Mammary epithelial cell (primary cell): ENCODE data around the gene PPP1R10.

DNA sequence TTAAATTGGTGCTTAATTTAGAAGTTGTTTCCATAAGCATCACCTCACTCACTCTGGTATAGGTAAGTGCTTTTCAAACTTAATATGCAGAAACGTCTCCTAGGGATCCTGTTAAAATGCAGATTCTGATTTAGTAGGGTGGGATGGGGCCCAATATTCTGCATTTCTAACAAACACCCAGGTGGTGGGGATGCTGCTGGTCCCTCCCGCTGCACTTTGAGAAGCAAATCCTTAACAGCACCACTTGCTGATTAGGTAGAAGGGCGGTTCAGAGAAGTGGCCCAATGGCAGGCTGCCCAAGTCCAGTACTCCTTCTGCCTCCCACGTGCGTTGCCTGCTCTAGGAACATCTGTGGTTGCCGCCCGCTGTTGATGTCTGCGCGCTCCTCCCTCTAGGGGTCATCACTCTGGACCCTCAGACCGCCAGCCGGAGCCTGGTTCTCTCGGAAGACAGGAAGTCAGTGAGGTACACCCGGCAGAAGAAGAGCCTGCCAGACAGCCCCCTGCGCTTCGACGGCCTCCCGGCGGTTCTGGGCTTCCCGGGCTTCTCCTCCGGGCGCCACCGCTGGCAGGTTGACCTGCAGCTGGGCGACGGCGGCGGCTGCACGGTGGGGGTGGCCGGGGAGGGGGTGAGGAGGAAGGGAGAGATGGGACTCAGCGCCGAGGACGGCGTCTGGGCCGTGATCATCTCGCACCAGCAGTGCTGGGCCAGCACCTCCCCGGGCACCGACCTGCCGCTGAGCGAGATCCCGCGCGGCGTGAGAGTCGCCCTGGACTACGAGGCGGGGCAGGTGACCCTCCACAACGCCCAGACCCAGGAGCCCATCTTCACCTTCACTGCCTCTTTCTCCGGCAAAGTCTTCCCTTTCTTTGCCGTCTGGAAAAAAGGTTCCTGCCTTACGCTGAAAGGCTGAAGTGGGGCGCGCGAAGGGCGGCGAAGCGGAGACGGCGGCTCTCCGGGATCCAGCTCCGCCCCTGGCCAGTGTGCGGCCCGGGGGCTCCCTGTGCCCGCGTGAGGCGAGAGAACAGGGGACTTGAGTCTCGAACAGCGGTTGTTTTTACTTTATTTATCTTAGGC, 8.4 kb downstream of the TRIM15 start:
- CAGE, long polyA plus RNA: no peak
- RRBS: 28% methylated on average over 27 of the region's 66 CpGs

GRCh38 chr6:30192485-30193079, 20.6 kb downstream of the TRIM26 start:
- CAGE, long polyA plus RNA: no peak
- RRBS: no CpG with 5 or more reads among the region's 2 CpGs

GRCh38 chr6:30195354-30196023, 17.7 kb downstream of the TRIM26 start:
- CAGE, long polyA plus RNA: no peak
- RRBS: no CpG with 5 or more reads among the region's 3 CpGs

DNA sequence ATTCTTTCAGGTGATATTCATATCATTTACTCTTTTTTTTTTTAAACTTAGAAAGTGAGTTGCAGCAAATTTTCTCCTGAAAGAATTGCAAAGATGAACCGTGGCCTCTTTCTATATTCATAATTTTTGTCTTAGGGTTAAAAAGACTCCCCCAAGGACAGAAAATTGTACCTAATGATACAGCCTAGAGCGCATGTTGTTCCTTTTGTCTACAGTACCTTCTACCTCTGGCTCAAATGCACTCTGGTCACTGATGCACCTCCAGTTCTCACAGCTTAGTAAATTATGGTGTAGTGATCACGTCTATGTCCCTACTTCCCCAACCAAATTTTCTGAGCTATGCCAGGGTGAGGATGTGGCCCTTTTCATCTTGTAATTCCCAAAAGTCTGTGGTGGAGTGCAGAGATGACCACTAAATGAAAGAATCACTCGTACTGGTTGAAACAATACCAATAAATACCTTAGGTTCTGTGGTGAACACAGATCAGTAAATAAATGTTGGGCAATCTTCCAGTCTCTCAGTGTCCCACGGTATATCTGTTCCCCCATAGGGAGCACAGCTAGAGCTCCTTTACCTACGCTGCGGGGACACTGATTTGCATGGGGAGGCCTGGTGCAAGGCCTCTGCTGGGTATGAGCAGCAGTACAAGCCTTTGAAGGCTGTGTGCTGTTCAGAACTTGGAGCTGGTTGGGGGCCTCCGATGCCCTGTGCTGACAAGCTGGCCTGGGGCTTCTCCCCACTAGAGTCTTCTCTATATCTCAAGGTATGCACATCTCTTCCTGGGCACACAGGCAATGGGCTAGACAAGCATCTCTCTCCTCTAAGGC, 20.6 kb upstream of the TRIM39 start:
- CAGE, long polyA plus RNA: no peak
- RRBS: no CpG with 5 or more reads among the region's 8 CpGs

- CAGE, long polyA plus RNA: no peak
- RRBS: no CpG with 5 or more reads among the region's 8 CpGs
Observed at GRCh38 chr6:30327292-30327619, 529 bp downstream of the TRIM39 start.

GRCh38 chr6:30527653-30528488, 28.4 kb downstream of the GNL1 start:
- CAGE, long polyA plus RNA: no peak
- RRBS: no CpG with 5 or more reads among the region's 15 CpGs

DNA sequence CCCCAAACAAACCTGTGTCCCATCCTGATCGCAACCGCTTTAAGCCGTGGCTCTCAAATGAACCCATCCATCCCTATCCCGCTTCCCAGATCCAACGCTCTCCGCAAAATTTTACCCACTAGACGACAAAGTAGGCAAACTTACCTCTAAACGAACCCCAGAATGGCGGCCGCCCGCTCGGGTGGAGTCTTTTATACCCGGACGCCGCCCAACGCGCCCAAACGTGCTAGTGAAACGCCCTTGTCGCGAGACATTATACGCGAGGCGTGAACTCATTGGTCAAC, at the start of gene PPP1R10:
TSS of gene PPP1R10 (minus strand) at position 164 of the 284 bp plus-strand sequence.
- CAGE, long polyA plus RNA: no peak
- RRBS: no CpG with 5 or more reads among the region's 24 CpGs

DNA sequence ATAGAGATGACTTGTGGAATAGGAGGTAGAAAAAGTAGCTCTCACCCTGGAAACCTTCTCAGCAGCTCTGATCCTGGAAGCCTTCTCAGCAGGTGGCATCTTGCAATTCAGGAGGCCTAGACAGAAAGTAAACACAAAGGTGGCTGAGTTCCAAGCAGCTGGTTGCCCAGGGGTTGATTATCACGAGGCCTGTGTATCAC, 9.8 kb downstream of the MDC1 start:
- CAGE, long polyA plus RNA: no peak
- RRBS: no CpG with 5 or more reads among the region's 1 CpG

DNA sequence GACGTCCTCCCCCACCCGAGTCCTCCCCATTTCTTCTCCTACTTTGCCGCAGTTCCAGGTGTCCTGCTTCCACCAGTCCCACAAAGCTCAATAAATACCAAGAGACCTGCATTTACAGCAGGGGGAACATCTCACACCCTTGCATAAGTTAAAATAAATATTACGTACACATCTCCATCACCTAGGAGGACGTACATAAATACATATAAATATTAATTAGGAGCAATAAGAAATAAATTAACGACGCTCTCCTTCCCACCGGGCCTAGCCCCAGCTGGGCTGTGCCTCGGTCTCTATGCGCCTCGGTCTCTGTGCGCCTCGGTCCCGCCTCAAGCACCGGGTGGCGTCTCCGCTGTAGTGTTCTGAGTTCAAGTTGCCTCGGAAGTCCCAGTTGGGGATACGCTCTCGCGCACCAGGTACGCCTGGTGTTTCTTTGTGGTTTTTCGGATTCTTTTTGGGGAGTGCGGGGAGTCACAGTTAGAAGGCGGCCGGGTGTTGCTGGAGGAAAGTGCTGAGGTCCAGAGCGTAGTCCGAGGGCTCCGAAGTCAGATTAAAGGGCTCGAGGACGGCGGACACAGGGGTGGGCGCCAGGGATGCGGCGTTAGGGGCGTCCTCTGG, 779 bp downstream of the IER3 start:
- CAGE, long polyA plus RNA: no peak
- RRBS: 1% methylated on average over 7 of the region's 36 CpGs

- CAGE, long polyA plus RNA: no peak
- RRBS: no CpG with 5 or more reads among the region's 2 CpGs
Observed at GRCh38 chr6:30747526-30747860, 3.1 kb upstream of the IER3 start.

DNA sequence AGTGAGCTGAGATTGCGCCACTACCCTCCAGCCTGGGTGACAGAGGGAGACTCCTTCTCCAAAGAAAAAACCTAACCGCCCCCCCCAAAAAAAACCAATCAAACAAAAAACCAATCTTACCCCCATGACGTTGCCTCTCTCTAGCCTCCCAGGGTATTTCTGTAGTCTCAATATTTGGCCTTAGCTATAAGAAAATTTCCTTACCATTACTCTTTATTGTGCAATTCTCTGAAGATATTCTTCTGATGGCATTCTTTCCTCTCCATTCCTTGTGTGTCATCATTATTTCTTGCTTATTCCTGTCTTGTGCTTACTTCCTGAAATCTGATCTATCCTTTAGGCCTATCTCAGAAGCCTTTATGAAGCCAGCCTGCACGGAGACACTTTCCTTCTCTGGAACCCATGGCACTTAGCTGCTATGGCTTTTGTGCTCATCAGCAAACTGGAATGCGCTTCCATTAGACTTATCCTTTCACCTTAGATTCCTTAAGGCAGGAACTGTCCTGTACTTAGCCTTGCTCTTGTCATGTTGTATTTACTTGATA, 65.9 kb upstream of the DDR1 start:
- CAGE, long polyA plus RNA: no peak
- RRBS: no CpG with 5 or more reads among the region's 5 CpGs

- CAGE, long polyA plus RNA: no peak
- RRBS: no CpG with 5 or more reads among the region's 8 CpGs
Observed at GRCh38 chr6:30834393-30835011, 49.8 kb upstream of the DDR1 start.

DNA sequence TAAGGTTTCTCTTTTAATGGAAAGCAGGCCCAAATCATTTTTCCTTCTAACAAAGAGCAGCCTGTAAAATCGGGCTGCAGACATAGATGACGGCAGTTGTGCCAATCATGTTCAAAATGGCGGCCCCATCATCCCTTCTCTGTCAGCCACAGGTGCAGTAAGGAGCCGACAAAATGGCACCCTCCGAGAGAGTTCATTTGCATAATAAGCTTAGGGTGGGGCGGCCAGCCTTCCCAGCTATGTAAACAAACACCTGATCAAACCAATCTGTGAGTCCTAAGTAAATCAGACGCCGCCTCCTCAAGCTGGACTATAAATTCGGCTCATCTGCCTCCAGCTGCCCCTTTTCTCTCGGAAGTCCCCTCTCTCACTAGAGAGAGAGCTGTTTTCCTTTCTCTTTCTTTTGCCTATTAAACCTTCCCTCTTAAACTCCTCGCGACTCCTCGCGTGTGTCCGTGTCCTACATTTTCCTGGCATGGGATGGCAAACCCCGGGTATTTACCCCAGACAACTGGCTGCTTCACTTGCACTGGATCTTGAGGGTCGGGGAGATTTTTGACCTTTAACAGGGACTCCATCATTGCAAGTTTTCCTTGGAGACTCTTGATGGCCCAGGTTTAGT, 8.9 kb upstream of the DDR1 start:
- CAGE, long polyA plus RNA: no peak
- RRBS: no CpG with 5 or more reads among the region's 17 CpGs

GRCh38 chr6:30934892-30935538, 3.0 kb upstream of the SFTA2 start:
- CAGE, long polyA plus RNA: no peak
- RRBS: no CpG with 5 or more reads among the region's 6 CpGs

DNA sequence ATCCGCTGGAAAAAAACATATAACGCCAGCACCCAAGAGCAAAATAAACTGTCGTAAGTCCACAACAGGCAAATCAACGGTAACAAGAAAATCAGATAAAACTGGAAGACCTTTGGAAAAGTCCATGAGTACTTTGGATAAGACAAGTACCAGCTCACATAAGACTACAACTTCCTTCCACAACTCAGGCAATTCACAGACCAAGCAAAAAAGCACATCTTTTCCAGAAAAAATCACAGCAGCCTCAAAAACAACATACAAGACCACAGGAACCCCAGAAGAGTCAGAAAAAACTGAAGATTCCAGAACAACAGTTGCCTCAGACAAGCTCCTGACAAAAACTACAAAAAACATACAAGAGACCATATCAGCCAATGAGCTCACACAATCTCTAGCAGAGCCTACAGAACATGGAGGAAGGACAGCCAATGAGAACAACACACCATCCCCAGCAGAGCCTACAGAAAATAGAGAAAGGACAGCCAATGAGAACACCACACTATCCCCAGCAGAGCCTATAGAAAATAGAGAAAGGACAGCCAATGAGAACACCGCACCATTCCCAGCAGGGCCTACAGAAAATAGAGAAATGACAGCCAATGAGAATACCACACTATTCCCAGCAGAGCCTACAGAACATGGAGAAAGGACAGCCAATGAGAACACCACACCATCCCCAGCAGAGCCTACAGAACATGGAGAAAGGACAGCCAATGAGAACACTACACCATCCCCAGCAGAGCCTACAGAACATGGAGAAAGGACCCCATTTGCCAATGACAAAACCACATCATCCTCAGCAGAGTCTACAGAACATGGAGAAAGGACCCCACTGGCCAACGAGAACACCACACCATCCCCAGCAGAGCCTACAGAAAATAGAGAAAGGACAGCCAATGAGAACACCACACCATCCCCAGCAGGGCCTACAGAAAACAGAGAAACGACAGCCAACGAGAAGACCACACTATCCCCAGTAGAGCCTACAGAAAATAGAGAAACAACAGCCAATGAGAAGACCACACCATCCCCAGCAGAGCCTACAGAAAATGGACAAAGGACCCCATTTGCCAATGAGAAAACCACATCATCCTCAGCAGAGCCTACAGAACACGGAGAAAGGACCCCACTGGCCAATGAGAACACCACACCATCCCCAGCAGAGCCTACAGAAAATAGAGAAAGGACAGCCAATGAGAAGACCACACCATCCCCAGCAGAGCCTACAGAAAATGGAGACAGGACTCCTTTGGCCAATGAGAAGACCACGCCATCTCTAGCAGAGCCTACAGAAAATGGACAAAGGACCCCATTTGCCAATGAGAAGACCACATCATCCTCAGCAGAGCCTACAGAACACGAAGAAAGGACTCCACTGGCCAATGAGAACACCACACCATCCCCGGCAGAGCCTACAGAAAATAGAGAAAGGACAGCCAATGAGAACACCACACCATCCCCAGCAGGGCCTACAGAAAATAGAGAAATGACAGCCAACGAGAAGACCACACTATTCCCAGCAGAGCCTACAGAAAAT, 8.7 kb downstream of the MUCL3 start:
- CAGE, long polyA plus RNA: no peak
- RRBS: no CpG with 5 or more reads among the region's 13 CpGs

DNA sequence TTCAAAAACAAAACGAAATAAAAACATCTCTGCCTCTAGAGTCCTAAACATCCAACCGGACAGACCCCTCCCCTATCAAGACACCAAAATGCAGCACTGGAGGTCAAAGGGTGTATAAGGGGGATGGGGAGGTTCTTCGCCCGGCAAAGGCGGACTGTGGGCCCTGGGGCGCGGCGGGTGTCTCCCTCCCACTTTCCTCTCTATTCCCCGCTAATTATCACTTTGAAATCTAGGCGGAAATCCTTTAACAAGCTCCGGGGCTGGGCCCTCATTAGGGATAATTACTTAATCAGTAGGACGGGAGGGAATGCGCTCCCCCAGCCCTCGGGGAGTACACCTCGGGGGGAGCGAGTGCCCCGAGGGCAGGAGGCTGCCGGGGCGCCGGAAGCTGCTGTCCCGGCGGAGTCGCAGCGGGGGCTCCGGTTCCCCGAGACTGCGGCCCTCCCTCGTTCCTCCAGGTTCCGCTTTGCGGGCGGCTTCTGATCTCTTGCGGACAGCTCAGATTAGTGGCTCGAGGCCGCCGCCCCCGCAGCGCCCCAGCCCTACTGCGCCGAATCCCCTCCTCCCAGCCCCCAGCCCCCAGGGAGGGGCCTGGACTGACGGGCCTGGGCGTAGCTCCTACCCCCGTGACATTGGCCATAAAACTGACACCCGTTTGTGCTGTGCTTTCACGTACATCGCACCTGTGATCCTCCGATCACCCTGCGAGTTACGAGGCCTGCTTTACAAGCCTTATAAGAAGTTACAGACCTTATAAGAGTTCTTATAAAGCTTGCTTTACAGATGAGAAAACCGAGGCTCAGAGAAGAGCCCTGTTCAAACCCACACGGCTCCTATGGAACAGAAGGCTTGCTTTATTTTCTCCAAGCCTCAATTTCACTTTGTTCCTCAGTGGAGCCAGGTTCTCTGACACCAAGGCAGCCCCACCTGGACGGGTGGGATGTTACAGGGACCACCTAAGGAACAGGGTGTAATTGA, 14.8 kb downstream of the MUCL3 start:
- CAGE, long polyA plus RNA: no peak
- RRBS: 71% methylated on average over 3 of the region's 51 CpGs

- CAGE, long polyA plus RNA: no peak
- RRBS: no CpG with 5 or more reads among the region's 14 CpGs
Observed at GRCh38 chr6:31021407-31022142, 11.3 kb downstream of the MUC22 start.

- CAGE, long polyA plus RNA: no peak
- RRBS: no CpG with 5 or more reads among the region's 7 CpGs
Observed at GRCh38 chr6:31202177-31202614, 31.7 kb upstream of the POU5F1 start.

- CAGE, long polyA plus RNA: no peak
- RRBS: 2% methylated on average over 12 of the region's 96 CpGs
Observed at GRCh38 chr6:31270824-31271933, 713 bp downstream of the HLA-C start.

- CAGE, long polyA plus RNA: no peak
- RRBS: 13% methylated on average over 7 of the region's 71 CpGs
Observed at GRCh38 chr6:31307932-31309100, 36.4 kb upstream of the HLA-C start.